AG04449 (cell line): ENCODE measurements around the genes SLC36A1, GLRA1 and NIPAL4.

DNA sequence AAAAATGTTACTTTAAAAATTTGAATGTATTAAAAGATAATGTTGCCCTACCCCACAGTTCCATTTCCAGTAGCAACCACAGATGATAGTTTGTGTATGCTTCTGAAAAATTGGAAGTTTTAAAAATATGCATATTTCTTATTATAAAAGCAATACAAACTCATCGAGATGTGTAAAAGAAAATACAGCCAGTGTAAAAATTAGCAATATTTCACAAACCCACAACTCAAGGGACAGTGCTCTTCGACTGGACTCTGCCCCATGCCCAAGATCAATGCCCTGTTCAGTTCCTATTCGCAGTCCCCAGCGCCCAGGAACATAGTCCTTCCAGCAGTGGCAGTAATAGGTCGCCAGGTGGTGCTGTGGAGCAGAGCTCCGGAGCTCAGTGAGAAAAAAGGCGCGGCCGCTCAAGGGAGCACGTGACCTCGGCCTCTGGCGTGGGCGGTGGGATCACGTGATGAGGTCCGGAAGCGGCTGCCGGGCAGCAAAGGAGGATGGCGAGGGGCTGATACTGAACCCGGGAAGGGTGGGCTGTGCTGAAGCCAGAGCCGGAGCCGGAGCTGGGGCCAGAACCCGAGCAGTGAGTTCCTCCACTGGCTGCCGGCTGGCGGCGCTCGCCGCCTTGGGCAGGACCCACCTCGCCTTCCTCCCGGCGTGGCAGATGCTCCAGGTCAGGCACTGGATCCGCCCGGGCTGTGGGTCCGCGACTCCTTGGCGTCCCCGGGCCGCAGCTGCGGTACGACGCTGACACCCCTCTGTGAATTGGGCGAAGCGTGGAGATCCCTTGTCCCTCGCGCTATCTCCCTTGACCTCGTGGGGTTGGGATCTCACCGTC is at the start of gene SLC36A1:
TSS of gene SLC36A1 (plus strand) at position 460 of the 835 bp plus-strand sequence.
- RRBS: 3% methylated on average over 20 of the region's 46 CpGs

- RRBS: no CpG with 5 or more reads among the region's 3 CpGs
Observed at GRCh38 chr5:151493469-151494138, 46.2 kb downstream of the SLC36A1 start.

GRCh38 chr5:151693894-151694490 is 7.3 kb upstream of the SPARC start:
- RRBS: no CpG with 5 or more reads among the region's 4 CpGs

DNA sequence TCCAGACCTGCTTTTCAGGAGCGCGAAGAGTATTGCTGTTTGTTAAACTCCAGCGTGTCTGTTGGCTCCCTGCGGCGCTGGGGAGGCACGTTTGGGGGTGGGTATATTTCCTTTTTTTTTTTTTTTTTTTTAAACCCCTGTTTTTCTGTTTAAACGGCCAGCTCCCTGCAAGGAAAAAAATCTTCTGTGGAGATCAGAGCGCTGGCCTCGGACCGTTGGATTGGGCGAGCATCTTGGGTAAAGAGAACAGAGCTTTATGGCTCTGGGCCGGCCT is at the start of gene GLRA1:
TSS of gene GLRA1 (minus strand) at position 79 of the 274 bp plus-strand sequence.
- RRBS: no CpG with 5 or more reads among the region's 12 CpGs

GRCh38 chr5:153802182-153803069 is 236.3 kb downstream of the FAM114A2 start:
- RRBS: no CpG with 5 or more reads among the region's 13 CpGs

GRCh38 chr5:154053121-154054019 is 14.6 kb downstream of the MFAP3 start:
- RRBS: no CpG with 5 or more reads among the region's 12 CpGs

- RRBS: no CpG with 5 or more reads among the region's 2 CpGs
Observed at GRCh38 chr5:154398145-154398364, 47.7 kb upstream of the SAP30L start.

DNA sequence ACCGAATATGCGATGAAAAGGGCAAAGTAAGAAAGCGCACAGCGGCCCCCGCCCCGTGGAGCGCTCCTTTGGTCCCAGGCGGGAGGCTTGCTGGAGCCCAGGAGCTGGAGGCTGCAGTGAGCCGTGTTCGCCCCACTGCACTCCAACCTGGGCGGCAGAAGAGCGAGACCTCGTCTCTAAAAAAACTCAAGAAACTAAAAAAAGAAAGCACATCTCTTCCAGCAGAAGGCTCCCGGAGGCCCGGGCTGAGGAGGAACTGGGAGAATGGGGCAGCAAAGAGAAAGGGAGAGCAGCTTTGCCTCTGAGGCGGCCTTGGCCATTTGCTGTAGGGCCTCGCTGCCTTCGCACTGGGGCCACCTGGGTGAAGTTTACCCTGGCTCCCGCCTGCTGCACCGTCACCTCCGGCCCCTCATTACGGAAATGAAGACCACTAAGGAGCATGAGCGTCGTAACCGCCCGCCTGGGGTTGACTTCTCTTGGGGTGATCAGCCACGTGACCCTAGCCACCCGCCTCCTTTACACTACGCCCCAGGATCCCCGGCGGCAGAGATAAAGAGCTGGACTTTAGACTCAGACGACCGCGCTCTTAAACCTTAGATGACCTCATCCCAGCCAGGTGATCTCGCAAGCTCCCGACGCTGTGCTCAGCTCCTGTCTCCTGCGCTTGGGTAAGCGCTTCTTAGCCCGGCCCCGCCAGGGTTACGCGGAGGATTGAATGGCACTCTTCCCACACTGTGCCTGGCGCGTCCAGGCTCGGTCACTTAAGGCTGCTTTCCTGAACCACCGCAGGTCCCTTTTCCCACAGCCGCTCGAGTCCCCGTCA is 108.1 kb upstream of the LARP1 start:
- RRBS: no CpG with 5 or more reads among the region's 50 CpGs

DNA sequence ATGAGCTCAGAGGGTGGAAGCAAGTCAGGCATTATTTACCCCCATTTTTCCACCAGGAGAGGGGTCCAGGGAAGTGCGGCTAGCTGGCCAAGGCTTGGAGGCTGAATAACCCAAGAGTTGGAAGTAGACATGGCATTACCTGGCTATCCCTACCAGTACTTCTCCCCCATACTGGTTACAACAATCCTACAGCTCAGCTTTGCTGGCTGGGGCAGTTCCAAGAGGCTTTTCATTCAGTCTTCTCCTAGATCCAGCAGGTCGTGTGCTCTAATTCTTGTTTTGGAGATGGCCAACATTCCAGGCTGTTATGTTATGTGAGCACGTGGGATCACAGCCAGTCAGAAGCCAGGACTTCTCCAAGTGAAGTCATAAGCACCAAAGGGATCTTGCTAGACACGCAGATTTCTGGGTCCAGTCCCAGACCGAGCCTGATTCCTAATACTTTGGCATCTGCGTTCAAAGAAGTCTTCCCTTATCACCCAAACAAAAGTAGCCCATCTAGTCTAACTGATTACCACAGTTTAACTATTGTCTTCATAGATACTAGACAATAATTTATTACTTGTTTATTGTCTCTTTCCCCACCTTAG is 1.4 kb upstream of the LARP1 start:
- RRBS: no CpG with 5 or more reads among the region's 6 CpGs

- RRBS: no CpG with 5 or more reads among the region's 1 CpG
Observed at GRCh38 chr5:154757604-154757862, 2.4 kb downstream of the LARP1 start.

- RRBS: no CpG with 5 or more reads among the region's 7 CpGs
Observed at GRCh38 chr5:154765505-154766087, 10.4 kb downstream of the LARP1 start.

GRCh38 chr5:154907532-154908025 is 30.4 kb downstream of the GEMIN5 start:
- RRBS: no CpG with 5 or more reads among the region's 6 CpGs

DNA sequence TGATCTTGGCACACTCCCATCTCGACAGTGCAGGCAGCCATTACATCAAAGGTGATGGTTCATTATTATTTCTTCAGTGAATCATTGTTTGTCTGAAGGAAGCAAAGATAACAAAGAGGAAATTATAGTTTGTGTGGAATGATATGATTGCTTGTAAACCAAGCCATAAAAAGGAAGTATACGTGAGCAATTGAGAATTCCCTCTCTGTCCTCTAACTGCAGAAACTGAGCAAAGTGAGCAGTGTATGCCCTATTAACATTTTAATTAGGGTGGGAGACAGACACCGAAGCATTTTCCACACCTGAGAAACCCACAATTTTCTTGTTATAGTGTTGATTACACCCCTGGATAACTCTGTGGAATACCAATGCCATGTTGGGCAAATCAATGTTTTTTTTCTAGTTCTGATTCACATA is 171.5 kb upstream of the PPP1R2B start:
- RRBS: no CpG with 5 or more reads among the region's 3 CpGs

- RRBS: no CpG with 5 or more reads among the region's 6 CpGs
Observed at GRCh38 chr5:157049999-157050479, 8.9 kb downstream of the HAVCR1 start.

GRCh38 chr5:157160003-157160368 is 6.1 kb downstream of the GARIN3 start:
- RRBS: no CpG with 5 or more reads among the region's 4 CpGs

- RRBS: no CpG with 5 or more reads among the region's 6 CpGs
Observed at GRCh38 chr5:157269112-157269749, 3.3 kb downstream of the CYFIP2 start.

- RRBS: 10% methylated on average over 1 of the region's 21 CpGs
Observed at GRCh38 chr5:157309357-157310037, 36.0 kb downstream of the FNDC9 start.

DNA sequence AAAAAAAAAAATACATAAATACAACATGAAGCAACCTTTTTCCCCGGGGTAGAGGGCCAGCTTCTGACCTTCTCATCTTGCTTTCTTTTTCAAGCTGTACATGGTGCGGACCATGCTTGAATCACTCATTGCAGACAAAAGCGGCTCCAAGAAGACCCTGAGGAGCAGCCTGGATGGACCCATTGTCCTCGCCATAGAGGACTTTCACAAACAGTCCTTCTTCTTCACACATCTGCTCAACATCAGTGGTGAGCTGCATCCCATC is 21.7 kb downstream of the FNDC9 start:
- RRBS: no CpG with 5 or more reads among the region's 4 CpGs

DNA sequence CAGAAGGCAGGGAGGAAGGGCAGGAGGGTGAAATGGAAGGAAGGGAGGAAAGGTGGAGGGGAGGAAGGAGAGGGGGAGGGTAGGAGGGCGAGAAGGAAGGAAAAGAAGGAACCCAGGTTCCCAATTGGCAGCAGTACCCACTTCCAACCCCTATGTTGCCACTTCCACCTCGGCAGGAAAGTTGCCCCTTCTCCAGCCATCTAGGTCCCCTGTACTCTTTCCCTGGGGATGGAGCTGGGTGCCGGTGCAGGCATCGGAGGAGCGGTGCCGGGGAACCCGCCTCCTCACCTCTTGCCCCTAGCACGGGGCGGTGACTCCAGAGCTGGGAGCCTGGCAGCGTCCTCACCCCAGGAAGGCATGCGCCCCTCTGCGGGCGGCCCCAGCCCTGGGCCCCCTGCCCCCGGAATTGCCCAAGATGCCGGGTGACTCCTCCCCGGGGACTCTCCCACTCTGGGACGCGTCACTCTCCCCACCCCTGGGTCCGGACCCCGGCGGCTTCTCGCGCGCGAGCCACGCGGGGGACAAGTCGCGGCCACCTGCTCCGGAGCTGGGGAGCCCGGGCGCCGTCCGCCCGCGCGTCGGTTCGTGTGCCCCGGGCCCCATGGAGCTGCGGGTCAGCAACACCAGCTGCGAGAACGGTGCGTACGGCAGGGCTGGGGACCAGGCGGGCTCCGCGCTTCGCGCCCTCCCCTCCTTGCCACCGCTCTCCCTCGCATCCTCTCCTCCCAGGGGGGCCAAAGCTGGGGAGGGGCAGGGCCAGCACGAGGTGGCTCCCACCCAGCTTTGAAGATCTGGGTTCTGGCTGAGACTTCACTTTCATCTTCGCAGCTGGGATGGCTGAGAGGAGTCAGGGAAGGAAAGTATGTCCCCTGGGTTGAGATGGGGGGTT is at the start of gene NIPAL4:
TSS of gene NIPAL4 (plus strand) at position 494 of the 889 bp plus-strand sequence.
- RRBS: 3% methylated on average over 25 of the region's 54 CpGs